B cell (primary cell): Measurements from ENCODE around the gene H3Y1.

DNA sequence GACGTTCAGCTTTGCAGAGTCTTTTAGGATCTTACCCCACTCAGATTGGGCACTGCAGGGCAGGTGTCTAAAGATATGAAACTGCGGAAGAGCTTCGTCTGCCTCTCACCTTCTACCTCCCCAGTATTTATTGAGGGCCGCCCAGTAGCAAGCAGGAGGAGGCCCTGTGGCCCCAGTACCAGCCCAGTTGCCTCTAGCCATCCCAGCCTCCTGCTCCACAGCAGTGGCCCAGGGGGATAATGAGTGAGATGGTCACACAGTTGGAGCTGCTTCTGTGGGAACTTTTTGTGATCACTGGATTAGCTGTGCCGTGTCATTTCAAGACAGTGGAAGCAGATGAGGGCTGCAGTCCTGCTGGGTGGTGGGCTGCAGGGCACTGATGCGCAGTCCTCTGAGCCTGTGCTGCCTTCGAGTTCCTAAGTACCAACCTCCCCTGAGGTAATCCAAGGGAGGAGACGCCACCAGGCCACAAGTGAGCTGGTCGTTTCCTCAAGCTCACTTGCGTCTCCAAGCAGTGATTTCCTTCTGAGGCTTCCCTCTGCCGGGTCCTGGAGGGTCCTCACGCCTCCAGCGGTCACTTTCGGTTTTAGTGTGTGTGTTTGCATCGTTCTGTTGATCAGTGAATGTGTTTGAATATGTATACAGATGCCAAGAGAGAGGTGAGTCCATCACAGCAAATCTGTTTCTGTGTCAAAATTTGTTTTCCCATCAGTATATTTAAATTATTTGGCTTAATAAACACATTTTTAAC is 115.6 kb downstream of the TRIO start:
- PRO-cap: no peak
- CAGE, long polyA plus RNA: no peak

DNA sequence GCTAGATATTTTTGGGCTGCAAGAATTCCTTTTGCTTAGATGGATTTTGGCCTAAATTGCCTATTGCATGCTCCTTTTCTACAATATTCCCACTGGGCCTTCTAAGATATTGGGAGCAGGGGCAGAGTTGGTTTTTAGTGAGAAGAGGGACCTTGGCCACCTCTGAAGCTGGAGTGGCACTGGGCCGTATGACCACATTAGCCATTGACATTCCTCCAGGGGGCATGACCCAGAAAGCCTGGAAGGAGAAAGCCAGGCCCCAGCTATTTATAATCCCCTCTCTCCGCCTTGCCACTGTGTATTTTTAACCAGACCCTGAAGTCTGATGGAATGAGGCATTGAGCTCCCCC is 126.9 kb downstream of the TRIO start:
- PRO-cap: no peak
- CAGE, long polyA plus RNA: no peak

DNA sequence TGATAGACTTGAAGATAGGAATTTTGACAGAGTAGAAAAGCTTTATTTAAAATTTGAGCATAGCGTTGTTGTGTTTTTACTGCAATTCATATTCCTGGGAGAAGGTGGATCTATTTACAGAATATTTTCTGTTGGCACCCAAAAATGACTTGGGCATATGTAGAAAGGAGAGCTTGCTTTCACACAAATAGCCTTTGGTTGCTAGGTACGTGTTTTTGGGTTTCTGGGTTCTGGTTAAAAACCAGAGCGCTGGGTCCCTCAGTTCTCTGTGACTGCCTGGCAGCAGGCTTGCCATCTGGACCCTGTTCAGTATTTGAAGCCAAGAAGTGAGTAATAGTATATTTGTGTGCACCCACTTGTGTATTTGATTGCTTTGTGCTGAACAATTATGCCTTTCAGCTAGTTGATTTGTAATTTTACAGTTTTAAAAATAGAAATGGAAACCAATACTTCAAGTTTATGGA is 153.3 kb downstream of the TRIO start:
- PRO-cap: no peak
- CAGE, long polyA plus RNA: no peak

- PRO-cap: no peak
- CAGE, long polyA plus RNA: no peak
Observed at GRCh38 chr5:14439710-14440119, 141.9 kb upstream of the OTULINL start.

- PRO-cap: no peak
- CAGE, long polyA plus RNA: no peak
Observed at GRCh38 chr5:14441342-14442213, 140.0 kb upstream of the OTULINL start.

DNA sequence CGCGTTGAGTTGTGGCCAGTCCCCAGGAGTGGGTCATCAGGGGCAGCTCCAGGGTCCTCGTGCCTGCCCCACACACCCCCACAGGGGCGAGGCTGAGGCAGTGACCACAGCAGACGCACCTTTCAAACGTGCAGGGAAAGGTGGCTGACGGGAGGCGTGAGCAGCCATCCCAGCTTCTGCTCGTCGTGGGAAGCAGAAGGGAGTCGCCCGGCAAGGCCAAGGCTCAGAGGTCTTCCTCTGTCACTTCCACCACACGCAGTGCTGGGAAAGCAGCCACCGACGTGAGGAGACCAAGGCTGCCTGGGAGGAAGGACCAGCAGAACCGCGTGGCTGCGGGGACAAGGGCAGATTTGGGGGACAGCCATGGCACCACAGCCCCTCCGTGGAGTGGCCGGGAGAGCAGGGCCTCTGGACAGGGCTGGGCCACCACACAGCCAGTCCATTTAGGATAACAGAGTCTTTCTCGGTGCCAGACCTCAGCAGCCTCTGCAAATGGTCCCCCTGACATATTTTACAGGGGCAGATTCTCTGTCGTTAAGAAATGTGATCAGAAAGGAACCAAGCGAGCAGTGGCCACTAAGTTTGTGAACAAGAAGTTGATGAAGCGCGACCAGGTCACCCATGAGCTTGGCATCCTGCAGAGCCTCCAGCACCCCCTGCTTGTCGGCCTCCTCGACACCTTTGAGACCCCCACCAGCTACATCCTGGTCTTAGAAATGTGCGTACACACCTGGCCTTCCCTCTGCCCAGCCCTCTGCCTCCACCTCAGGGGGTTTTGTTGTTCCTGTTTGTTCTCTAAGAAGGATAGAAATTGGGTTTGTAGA is 77.5 kb upstream of the OTULINL start:
- PRO-cap: no peak
- CAGE, long polyA plus RNA: no peak

GRCh38 chr5:14588737-14589639 is 7.4 kb downstream of the OTULINL start:
- PRO-cap: no peak
- CAGE, long polyA plus RNA: no peak

DNA sequence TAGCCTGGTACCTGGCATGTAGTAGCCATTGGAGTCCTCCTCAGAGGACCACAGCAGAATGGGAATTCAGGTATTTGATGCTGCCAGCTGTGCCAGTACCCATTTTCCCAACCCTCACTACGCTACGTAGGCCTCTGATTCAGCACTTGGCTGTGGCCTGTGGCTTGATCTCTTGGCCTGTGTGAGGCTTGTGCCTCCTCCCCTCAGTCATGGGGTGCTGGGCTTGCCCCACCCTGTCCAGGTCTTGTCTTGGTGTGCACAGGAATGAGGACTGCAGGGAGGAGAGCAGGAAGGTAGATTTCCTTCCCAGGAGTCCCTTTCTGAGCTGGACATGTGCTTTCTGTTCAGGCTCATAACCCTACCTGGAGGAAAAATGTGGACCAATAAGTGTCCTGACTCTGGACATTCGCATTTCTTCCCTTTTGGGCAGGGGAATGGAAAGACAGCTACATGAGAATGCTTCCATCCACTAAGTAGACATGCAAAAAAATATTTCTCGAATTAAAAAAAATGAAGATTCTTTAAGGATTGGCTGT is 11.9 kb downstream of the OTULIN start:
- PRO-cap: no peak
- CAGE, long polyA plus RNA: no peak

GRCh38 chr5:14684697-14685264 is 20.3 kb downstream of the OTULIN start:
- PRO-cap: no peak
- CAGE, long polyA plus RNA: no peak

- PRO-cap: no peak
- CAGE, long polyA plus RNA: no peak
Observed at GRCh38 chr5:14699582-14700603, 35.4 kb downstream of the OTULIN start.

GRCh38 chr5:15501096-15501951 is 1.3 kb downstream of the FBXL7 start:
- PRO-cap: no peak
- CAGE, long polyA plus RNA: no peak

DNA sequence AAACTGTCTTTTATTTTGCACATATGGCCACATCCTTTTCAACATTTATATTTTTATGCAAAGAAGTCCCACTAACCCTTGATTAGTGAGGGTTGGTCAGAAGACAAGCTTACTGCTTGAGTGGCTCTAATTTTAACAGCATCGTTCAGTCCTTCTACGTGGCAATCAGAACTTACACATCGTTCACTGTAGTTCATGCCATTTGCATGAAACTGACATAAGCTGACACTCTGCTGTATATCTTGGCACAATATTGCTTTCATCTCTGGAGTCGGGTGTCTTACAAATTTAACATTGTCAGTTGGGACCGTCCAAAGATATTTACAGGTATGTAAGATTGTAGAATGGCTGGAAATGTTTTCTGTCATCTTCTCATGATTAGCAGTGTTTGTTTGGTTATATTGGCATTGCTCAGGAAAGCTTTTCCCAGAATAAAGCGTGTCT is 50.6 kb downstream of the MARCHF11 start:
- PRO-cap: no peak
- CAGE, long polyA plus RNA: no peak

DNA sequence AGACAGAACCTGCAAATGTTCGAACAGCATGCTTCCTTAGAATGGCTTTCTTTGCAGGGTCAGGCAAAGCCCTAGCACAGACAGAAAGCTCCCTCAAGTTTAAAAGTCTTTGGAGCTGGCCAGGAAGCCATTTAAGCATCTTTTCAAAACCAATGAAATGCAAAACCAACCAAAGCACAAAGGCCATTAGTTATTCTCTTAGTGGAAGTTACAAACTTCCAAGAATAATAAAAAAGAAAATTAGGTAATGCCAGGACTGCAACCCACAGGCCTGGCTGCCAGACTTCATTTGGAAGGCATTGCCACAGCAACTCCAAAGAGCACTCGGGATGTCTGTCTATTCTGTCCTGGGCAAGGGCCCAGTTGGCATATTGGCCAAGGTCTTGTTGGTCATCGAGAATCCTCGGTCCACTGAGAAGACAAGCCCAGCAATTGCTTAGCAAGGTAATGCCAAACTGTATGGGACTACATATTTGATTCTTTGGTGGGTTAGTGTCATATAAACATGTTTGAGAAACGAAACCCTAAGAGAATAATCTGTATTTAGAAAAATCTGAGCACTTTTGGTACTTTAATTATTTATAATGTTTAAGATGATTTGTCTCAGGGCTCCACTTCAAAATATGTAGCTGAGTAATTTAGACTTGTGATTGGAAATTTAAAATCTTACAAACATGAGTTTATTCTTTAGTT is 41.3 kb downstream of the RETREG1 start:
- PRO-cap: no peak
- CAGE, long polyA plus RNA: no peak

- PRO-cap: no peak
- CAGE, long polyA plus RNA: no peak
Observed at GRCh38 chr5:16702643-16703360, 86.0 kb upstream of the RETREG1 start.

DNA sequence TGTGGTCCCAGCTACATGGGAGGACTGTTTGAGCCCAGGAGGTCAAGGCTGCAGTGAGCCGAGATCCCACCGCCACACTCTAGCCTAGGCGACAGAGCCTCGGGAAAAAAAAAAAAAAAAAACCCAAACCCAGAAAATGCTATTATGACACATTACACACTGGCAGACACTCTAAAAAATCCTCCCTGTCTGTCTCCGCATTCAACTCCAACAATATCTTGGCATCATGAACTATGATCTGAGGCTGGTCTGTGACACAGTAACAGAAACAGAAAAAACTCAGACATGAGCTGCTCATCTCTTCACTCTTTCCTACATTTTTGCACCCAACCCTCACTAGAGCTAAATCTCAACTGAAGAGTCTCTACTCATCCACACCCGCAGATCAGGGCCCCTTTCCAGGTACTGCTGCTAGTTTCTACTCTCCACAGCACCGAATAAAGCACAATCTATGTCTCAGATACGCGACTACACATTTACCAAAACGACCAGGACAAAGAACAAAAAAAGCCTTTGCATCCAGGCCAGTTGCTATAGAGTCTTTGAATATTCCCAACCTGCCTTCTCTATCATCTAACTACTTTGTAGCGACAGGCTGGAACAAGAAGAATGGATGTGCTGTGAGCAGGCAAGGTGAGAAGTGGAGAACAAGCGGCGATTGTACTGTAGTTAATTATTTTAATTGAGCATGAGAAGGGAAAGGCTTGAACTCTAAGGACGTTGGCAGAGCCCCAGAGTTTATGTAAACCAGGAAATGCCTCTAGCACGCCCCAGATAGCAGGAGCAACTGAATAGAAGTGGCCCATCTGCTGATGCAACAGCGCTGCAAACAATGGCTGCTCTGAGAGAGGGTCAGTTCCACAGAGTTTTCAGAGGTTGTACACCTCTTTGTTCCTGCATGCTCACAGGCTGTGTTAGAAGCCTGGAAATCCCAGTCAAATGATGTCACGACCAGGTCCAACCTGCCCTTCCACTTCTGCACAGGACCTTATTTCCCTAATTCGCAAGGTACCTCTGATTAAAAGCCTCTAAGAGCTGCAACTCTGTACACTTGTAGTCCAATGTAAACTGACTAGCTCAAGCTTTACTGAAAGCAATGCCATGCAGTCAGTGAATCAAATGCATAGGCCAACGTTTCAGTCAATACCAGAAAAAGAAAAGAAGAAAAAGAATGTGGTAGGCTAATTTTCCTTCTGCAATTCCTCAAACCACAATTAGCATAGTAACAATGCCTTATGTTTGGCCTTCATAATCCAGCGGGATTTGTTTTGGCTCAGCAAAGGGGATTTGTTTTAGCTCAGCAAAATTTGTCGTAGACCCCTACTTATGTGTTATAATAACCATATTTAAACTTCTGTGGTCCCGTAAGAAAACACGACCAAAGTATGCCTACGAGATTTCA is 119.3 kb upstream of the RETREG1 start:
- PRO-cap: no peak
- CAGE, long polyA plus RNA: no peak

DNA sequence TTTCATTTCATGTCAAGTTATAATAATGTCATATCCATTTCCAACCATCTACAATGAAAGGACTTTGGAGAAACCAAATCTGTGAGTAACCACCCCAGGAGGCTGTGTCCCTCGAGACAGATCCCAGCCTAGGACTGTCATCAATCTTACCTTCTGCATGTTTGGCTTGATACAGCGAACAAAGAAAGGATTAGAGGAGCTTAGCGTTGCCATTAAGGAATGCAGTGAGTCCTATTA is 137.8 kb upstream of the RETREG1 start:
- PRO-cap: no peak
- CAGE, long polyA plus RNA: no peak

GRCh38 chr5:16937015-16937559 is 999 bp upstream of the MYO10 start:
- PRO-cap: no peak
- CAGE, long polyA plus RNA: no peak

- PRO-cap: no peak
- CAGE, long polyA plus RNA: no peak
Observed at GRCh38 chr5:17037905-17038426, 101.9 kb upstream of the MYO10 start.

DNA sequence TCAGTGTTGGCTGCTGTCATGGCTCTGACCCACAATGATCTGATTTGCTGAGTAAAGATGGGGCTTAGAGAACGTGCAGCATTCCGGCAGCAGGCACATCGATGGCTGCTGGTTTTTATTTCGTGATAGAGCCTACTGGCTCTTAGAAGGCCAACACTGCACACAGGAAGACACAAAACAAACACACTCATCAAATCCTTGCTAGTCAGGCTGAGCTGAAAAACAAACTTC is 88.3 kb upstream of the BASP1 start:
- PRO-cap: no peak
- CAGE, long polyA plus RNA: no peak

DNA sequence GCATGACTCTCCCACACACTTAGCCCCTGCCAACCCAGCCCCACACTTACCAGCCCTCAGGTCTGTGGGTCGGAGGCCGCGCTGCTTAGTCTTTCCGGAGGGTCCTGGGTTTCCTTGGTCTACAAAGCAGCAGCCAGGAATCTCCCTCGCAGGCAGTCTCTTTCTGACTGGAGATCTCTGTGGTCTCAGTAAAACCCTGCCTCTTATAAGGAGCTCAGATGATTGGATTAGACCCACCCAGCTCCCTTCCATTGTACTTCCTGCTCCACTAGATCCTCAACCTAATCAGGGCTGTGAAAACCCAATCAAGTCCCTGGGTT is at the start of gene H3Y1:
H3Y1 (minus strand) TSS at position 181 of the 320 bp plus-strand sequence.
- PRO-cap: no peak
- CAGE, long polyA plus RNA: no peak